Epithelial cell of proximal tubule (primary cell): Measurements from ENCODE around the genes ANKRD1, PCGF5, PPP1R3C and BTAF1.

- RAMPAGE, long total RNA: no peak
- RRBS: no CpG with 5 or more reads among the region's 20 CpGs
Measured at GRCh38 chr10:89224566-89225545, 17.7 kb upstream of the CH25H start.

- RAMPAGE, long total RNA: no peak
- RRBS: no CpG with 5 or more reads among the region's 3 CpGs
Measured at GRCh38 chr10:89248887-89249629, 2.5 kb downstream of the LIPA start.

- RAMPAGE, long total RNA: no peak
- RRBS: no CpG with 5 or more reads among the region's 3 CpGs
Measured at GRCh38 chr10:89302600-89303152, 830 bp downstream of the IFIT2 start.

- RAMPAGE, long total RNA: no peak
- RRBS: no CpG with 5 or more reads among the region's 2 CpGs
Measured at GRCh38 chr10:89369149-89369516, 8.7 kb upstream of the IFIT1B start.

- RAMPAGE, long total RNA: no peak
- RRBS: no CpG with 5 or more reads among the region's 3 CpGs
Measured at GRCh38 chr10:89373299-89373794, 4.5 kb upstream of the IFIT1B start.

GRCh38 chr10:89468508-89469017 lies 54.2 kb downstream of the IFIT5 start:
- RAMPAGE, long total RNA: no peak
- RRBS: no CpG with 5 or more reads among the region's 7 CpGs

- RAMPAGE, long total RNA: no peak
- RRBS: no CpG with 5 or more reads among the region's 4 CpGs
Measured at GRCh38 chr10:89494495-89495023, 40.8 kb downstream of the SLC16A12 start.

DNA sequence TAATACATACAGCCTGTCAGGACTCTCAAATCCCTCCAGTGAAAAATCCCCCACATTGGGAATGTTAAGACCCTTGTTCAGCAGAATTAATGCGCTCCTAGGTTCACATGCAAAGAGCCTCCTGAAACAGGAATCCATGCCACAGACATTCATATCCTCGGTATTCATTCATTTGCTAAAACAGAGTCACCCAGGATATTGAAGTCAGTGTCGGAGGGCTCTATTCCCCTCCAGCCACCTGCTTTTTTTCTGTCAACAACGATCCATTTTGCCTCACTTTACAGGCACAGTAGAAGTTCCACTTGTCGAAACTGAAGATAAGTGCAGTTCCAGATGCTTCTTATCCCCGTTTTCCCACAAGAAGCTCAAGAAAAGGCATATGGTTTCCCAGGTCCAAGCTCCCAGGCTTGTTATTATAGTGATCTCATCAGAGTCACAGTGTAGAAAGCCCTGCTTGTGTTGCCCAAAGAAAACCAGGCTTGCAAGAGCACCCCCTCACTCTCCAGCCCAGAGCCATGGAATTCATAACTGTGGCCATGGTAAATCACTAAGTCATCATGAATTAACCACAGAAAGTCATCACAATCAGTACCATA lies 20.1 kb downstream of the SLC16A12 start:
- RAMPAGE, long total RNA: no peak
- RRBS: no CpG with 5 or more reads among the region's 6 CpGs

DNA sequence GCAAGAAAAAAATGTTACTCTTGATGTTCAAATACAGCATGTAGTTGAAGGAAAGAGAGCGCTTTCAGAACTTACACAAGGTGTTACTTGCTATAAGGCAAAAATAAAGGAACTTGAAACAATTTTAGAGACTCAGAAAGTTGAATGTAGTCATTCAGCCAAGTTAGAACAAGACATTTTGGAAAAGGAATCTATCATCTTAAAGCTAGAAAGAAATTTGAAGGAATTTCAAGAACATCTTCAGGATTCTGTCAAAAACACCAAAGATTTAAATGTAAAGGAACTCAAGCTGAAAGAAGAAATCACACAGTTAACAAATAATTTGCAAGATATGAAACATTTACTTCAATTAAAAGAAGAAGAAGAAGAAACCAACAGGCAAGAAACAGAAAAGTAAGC lies 36.8 kb downstream of the KIF20B start:
- RAMPAGE, long total RNA: no peak
- RRBS: no CpG with 5 or more reads among the region's 1 CpG

DNA sequence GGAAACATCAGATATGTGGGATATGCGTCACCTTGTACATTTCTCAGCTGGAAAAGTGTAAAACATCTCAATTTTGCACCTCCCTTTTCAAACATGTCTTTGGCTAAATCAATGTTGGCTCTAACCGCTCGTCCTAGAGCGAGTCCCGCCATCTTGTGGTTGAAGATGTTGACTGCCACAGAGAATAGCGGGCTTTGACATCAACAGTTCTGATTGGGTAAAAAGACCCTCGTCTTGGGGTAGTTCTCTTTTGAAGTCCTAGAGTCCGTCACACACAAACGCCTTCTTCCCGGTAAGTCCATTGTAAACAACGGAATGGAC lies 565 bp upstream of the RPP30 start:
- RAMPAGE, long total RNA: no peak
- RRBS: no CpG with 5 or more reads among the region's 11 CpGs

- RAMPAGE, long total RNA: start-site peak on the minus strand at chr10:90921085-90921090, 1,362 and 497 reads in 2 replicates
- RRBS: no CpG with 5 or more reads among the region's 5 CpGs
Measured at GRCh38 chr10:90920850-90921505, at the start of gene ANKRD1. Gene ANKRD1 (minus strand): TSS chr10:90921087.

GRCh38 chr10:91163208-91164271 lies 56.9 kb upstream of the PCGF5 start:
- RAMPAGE, long total RNA: no peak
- RRBS: 2% methylated on average over 58 of the region's 115 CpGs

DNA sequence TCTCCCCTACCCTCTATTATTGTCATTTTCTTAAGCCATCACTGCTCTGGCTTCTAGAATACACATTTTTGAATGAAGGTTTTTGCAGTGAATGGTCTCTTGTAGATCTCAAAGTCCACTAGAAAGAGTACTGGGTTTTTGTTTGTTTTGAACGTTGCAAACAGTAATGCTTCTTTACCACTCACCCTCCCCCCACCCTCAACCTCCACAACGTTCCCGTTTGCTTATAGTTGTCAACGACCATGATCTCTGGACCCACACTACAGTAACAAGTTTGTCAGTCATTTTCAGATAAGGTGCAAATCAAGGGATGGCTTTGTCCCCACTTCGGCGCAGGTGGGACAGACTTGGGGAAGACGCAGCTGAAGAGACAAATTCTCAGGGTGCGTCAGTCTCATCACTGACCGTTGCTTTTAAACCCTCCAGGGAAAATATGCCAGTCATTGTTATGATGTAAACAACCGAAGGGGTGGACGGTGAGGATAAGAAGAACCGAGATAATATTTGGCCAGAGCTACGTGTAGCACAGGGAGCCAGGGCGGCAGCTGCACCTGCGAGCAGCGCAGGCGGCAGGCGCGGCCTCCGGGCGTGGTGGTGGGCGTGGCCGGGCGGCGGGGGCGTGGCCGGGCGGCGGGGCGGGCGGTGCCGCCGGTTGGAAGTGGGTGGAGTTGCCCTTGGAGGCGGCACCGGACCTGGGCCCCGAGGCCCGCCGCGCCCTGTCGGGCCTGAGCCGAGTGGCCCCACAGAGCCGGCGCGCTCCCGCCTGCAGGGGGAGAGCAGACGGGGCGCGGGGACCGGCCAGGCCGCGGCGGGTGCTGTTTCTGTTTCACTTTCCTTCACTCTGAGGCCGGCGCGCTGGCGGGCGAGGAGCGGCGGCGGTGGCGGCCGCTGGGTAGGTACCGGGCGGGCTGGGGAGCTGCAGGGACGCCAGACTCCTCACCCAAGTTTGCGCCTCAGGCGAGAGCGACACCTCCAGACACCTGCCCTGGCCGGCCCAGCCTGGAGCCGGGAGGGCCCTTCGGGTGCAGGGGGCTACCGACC lies at the start of gene PCGF5:
TSS of gene PCGF5 (plus strand) at position 719 of the 1,041 bp plus-strand sequence.
- RAMPAGE, long total RNA: no peak
- RRBS: 2% methylated on average over 36 of the region's 72 CpGs

DNA sequence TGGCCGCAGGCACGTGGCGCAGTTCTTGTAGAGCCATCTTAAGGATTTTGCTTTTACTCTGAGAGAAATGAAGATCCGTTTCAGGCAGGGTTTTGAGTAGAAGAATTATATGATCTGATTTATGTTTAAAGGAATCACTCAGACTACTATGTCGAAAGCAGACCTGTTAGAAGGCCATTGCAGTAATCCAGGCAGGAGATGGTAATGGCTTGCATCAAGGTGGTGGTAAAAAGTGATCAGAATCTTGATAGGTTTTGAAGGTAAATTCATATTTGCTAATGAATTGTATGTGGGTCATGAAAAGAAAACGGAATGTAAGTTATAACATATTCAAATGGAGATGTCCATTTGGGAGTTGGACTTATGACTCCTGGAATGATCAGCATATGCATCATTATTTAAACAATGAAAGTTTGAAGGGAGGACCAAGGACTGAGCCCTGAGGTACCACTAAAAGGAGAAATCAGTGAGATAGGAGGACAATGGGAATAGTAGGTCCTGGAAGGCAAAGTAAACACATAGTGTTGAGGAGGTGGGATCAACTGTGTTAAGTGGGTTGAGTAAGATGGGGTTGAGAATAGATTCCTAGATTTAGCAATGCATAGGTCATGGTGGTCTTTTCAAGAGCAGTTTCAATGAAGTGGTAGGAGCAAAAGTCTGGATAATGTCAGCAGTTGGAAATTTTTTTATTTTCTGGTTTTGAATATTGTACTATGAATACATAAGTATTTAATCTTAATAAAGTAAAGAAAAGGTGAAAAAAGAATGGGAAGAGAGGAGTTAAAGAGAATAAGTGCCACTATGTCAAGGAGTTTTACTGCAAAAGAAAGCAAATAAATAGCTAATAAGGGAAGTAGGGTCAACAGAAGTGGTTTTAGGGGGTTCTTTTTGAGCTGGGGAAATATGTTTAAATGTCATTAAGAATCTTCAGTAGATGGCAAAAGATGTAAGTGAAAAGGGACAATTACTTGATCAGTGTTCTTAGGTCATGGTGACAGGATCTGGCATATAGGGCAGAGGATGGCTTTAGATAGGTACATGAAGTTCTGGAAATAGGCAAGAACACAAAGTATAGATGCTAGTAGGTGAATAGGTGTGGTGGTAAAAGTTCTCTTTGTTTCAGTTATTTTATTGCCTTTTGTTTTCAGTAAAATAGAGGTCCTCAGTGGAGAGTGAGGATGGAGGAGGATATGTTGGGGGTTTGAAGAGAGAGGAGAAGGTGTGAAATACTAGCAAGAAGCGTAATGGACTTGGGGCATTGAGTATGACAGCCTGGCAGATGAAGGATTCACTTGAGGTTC lies 11.6 kb downstream of the PCGF5 start:
- RAMPAGE, long total RNA: no peak
- RRBS: no CpG with 5 or more reads among the region's 7 CpGs

DNA sequence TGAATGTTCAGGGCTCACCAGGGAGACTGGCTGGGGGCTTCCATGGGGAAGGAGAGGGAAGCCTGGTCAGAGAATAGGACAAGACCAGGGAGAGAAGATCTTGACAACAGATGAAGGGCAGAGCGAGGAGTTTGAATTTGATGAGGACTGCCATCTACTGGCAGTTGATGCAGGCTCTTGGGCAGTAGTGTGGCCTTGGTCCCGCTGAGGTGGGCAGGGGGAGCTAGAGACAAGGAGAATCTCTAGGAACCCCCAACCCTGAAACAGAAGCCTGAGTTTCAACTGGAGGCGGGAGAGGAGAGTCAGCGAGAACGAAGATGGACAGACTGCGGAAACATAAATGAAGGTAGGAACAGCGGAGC lies 81.0 kb downstream of the PPP1R3C start:
- RAMPAGE, long total RNA: no peak
- RRBS: no CpG with 5 or more reads among the region's 7 CpGs

DNA sequence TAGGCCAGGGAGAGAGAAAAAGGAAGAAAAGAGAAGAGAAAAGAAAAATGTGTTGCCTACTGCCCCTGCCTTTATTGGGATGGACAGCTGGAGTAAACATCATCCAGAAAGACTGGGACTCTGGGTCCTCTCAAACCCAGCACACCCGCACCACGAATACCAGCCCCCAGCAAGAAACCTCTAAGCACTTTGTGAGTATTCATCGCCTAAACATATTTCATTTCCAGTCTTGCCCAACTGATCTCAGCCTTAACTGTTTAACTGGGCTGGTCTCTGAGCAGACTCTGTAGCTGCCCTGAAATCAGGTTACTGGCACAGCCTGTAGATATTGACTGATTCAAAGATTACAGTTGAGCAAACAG lies 76.3 kb downstream of the PPP1R3C start:
- RAMPAGE, long total RNA: no peak
- RRBS: no CpG with 5 or more reads among the region's 3 CpGs

- RAMPAGE, long total RNA: no peak
- RRBS: 2% methylated on average over 22 of the region's 69 CpGs
Measured at GRCh38 chr10:91632526-91633649, at the start of gene PPP1R3C. Gene PPP1R3C (minus strand): TSS chr10:91633071.

DNA sequence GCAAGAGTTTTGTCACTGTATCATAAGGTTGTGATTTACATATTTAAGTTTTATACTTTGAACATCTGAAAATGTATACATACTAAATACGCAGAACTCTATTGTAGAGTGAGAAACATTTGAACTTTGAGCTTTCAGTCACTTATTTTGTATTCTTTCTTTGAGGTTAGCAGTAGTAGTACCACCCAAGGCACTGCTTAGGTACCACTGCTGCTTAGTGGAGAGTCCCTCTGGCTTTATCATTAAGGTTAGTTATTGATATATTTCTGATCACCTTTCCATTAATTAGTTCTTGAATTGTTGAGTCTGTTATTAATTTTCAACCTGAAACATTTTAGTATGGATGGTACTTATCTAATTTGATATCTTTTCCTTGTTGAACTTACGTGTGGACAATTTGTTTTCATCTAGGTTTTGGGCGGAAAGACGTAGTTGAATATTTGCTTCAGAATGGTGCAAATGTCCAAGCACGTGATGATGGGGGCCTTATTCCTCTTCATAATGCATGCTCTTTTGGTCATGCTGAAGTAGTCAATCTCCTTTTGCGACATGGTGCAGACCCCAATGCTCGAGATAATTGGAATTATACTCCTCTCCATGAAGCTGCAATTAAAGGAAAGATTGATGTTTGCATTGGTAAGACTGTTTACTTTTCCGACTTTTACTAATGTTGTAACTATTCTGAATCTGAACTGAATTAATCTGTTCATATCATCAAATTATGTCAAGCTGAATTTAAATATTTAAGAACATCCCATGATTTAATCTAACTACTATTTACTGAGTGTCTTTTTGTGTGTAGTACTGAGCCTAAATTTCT lies 14.6 kb downstream of the TNKS2 start:
- RAMPAGE, long total RNA: no peak
- RRBS: no CpG with 5 or more reads among the region's 8 CpGs

GRCh38 chr10:91923567-91924618 lies at the start of gene BTAF1:
Gene BTAF1 (plus strand): TSS chr10:91923770.
- RAMPAGE, long total RNA: no peak
- RRBS: 1% methylated on average over 43 of the region's 74 CpGs

DNA sequence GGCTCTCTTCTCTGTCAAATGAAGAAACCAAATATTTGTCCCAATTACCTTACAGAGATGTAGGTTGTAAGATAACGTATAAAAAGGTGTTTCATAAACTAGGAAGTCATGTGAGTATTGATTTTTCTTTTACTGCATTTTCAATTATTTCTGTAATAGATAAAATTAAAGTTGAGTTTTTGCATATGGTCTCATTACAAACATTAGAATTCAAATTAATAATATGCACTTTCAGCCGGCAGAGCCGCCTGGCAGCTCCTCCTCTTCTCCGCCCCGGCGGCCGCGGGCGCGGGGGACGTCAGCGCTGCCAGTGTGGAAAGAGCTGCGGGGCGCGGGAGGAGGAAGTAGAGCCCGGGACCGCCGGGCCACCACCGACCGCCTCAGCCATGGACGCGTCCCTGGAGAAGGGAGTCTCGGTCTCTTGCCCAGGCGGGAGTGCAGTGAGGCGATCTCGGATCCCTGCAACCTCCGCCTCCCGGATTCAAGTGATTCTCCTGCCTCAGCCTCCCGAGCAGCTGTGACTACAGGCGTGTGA lies 176.0 kb downstream of the CPEB3 start:
- RAMPAGE, long total RNA: no peak
- RRBS: 38% methylated on average over 15 of the region's 30 CpGs